Iris pigment epithelial cell (primary cell): ENCODE results near the genes RBBP5, KLHDC8A and CDK18.

DNA sequence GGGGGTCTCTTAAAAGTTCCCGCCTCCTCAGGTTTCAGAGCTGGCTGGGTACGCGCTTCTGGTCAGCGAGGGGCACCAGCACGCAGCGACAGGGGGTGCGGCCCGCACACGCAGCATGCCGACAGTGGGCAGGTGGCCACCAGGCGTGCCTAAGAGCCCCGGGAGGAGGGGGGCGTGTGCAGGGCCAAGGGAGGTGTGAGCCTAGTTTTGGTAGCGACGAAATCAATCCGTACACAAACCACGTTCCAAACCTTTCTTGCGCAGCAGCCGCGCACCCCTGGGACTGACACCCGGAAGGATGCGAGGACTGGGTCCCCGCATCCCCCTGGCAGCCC is 657 bp downstream of the ETNK2 start:
- RRBS, result no CpG with 5 or more reads among the region's 23 CpGs

GRCh38 chr1:204256485-204256760 is 42.6 kb upstream of the GOLT1A start:
- RRBS, result no CpG with 5 or more reads among the region's 4 CpGs

GRCh38 chr1:204269855-204270463 is 56.2 kb upstream of the GOLT1A start:
- RRBS, result no CpG with 5 or more reads among the region's 2 CpGs

DNA sequence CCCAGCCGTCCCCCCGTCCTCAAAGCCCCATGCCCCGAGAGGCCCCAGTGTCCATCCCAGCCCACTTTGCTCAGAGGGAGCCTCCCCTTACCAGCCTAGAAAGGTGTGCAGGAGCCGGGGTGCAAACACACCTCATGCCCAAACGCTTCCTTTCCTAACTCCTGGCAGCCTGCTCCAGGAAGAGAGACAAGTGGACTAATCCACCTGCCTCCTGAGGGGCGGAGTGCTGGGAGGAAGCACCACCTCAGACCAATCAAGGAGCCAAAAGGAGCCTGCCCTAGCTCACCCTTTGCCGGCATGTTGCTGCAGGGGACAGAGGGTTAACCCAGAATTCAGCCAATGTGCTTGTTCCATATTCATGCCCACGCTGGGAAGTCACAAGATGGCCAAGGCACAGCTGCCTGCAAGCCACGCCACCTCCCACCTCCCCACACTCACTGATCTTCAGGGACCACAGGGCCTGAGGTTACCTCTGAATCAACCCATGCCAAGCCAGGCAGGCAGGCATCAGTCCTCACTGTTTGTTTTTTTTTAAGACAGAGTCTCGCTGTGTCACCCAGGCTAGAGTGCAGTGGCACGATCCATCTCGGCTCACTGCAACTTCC is 27.8 kb downstream of the PLEKHA6 start:
- RRBS, result no CpG with 5 or more reads among the region's 12 CpGs

- RRBS, result no CpG with 5 or more reads among the region's 3 CpGs
Measured at GRCh38 chr1:204361008-204361685, 1.4 kb upstream of the PLEKHA6 start.

DNA sequence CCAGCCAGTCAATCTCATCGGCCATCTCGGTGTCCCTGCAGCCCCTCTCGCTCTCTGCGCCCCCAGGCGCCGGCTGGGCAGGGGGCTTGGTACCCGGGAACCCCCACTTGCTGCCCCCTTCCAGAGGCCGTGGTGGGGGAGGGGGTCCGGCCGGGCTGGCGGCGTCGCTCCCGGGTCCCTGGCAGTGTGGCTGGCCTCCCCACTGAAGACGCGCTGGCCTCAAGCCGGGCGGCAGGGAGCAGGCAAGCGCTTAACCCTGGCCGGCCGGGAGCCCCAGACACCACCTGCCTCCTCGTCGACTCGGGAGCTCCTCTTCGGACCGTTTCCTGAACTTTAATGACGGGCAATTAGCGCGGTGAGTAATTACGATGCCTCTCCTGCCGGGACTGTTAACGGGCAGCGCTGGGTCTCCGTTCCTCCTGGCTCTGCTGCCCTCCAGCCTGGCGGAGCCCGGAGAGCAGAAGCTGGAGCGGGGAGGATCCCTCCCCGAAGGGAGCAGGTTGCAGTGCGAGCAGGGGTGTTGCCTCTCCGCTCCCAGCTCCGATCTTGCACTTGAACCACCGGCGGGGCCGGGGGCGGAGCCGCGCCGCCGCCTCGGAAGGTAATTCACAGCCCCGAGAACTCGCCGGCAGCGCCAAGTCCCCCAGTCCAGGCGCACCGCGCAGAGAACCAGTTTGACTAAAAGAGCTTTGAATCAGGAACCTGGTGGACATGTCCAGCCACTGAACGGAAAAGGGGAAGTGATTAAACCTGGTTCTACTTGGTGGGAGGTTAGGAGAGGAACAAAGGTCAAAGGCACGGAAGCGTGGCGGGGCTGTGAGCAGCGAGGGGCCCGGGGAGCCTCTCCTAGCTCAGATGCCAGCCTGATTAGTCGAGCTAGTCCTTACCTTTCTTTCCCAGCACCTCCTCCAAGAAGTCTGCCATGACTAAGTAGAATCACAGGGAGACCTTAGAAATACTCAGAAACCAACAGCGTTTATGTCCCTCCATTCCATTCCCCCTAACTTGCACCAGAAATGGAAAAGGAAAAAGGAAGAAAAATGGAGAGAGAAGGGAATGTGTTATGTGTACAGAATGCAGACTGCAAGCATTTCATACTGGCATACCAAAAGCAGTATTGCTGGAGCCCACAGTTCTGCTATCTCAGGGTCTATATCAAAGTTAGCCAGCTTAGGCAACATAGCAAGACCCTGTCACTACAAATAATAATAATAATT is 18.3 kb upstream of the PLEKHA6 start:
- RRBS, result 7% methylated on average over 30 of the region's 65 CpGs

DNA sequence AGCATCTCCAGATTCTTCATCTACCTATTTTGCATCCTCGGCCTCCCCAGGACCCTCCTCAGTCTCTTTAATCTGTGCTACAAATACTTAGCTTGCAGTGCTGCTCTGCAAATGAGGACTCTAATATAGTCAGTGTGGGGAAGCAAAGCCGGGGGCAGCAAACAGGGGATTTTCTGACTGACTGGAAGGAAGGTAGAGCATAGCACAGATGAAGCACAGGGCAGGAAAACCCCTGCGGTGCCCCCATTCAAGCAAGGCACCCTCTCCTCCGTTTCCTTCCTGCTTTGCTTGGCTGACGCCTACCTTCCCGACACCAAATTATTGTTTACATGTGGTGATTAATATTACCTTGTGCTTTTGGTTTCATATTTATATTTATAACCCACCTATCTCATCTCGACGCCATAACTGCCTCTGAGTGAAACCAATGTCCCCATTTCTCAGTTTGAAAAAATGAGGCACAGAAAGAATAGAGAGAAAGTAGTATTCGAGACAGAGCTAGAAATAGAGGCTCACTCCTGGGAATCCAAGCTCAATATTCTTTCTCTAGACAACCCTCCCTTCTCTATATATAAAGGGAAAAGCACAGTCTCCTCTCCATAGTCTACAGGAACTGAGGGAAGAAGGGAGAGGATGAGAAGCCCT is 41.4 kb downstream of the PIK3C2B start:
- RRBS, result no CpG with 5 or more reads among the region's 9 CpGs

DNA sequence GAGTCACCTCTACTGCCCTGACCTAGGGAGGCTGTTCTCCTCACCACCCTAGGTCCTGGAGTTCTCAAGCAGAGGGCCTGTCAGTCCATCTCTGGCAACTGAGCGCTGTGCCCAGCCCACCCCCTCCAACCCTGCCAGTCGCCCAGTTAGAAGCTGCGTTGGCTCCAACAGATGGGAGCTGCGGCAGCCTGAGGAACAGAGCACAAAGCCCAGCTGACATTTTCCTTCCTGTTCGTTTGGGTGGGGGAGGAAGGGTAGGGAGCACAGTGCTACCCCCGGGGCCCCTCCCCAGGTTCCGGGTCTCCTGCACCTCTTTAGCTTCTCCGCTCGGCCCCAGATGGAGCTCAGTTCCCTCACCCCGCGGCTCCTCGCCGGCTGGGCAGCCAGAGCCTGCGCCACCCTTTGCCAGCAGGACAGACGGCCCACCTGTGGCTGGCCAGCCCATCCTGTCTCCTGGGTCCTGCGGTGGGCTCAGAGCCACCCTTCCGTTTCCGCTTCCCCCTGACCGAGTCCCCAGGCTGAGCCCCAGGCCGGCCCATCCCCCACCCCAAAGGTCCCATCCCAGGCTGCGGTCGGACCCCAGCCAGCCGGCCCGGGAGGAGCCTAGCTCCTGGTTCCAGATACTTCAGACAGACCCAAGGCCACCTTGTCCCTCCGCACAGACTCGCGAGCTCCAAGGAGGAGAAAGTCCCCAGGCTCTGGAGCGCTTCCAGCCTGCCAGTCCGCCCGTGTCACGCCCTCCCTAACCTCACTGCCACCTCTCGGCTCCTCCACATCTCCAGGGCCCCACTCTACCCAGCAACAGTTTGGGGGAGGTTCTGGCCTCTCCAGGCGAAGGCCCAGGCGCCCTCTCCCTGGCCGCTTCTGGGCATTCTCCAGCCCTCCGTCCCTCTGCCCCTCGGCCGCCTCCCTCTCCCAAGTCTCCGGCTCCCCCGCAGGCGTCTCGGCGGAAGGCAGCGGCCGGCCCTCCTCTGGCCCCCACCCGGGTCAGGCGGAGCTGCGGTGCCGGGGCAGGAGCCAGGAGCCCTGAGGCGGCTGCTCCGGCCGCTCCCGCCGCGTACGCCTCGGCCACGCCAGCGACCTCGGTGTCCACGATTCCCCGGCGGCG is 1.0 kb downstream of the LRRN2 start:
- RRBS, result 6% methylated on average over 33 of the region's 64 CpGs

DNA sequence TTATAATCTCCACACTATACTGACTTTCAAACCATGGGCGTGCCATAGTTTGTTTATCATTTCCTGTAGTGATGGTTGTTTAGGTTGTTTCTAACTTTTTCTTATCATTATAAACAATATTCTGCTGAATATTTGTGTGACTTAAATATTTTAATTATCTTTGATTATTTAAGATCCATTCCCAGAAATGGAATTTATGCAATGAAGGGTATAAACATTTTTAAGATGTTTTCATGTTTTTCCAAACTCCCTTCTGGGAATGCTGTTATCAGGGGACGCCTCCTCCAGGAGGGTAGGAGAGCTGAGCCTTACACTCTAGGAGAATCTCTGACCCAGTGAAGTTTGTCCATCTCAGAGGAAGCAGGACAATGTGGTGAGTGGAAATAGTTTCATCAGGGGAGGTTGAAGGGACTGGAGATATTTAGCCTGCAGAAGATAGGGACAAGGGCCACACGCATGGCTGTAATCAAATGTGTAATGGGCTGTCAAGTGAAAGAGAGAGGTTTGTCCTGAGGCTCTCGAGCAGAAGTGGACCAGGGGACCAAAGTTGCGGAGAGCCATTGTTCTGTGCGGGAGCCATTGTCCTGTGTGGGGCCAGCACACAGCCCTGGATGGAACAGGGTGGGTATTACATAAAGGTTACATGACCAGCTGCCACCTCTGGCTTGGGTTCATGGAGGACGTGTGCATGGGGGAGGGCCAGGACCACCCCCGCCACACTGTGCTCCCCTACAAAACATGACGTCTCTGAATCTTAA is 41.5 kb downstream of the NFASC start:
- RRBS, result no CpG with 5 or more reads among the region's 9 CpGs

- RRBS, result no CpG with 5 or more reads among the region's 8 CpGs
Measured at GRCh38 chr1:204879253-204879932, 50.9 kb downstream of the NFASC start.

DNA sequence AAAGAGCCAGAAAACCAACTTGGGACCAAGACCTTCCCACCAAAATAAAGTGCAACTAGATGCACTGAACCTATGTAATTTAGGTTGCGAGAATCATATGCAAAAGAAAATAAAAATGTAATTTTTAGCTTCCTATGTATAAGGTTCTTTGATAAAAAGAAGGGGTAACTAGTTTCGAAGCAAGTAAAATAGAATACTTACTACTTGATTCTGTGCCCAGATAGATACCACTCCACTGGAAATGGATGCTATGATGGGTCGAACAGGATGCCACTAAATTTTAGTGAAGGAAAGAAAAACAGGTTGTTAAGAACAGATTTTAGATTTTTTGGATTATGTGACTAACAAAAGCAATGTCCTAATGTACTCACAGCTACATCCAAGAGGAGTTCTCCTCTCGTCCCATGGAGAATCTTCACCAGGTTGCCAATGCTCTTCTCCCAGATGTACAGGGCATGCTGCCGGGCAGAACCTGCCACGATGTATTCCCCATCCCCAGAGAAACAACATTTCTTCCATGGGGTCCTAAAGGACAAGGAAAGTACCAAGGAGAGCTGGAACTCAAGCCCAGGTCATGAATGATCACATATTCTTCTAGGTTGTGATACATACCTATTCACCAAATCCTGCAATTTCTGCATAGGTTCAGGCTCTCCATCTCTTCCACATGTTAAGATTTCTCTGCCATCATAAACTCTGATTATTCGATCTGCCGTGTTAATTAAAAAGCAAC is 15.4 kb upstream of the TMEM81 start:
- RRBS, result no CpG with 5 or more reads among the region's 8 CpGs

- RRBS, result no CpG with 5 or more reads among the region's 31 CpGs
Measured at GRCh38 chr1:205121276-205122164, at the start of gene RBBP5. TSS of gene RBBP5 (minus strand) at chr1:205121978.

DNA sequence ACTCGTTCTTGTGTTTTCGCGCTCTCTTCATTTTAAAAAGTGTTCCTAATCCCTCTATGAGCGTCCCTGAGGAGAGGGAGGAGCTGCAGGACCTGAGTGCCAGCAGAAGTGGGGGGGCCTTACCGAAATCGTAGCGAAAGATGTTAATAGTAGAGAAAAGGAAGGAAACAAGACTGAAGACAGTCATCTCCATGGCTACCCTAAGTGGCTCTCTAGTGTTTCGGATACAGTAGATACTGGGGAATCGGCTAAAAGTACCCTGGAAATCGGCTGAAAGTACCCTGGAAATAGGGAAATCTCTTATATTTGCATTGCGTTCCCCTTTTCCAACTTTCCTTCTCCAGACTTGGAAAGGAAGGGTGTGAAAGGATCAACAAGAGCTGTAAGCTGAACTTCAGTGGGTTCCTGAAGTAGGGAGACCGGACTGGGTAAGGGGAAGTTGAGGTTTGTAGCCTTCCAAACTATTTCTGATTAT is 423 bp upstream of the DSTYK start:
- RRBS, result no CpG with 5 or more reads among the region's 12 CpGs

- RRBS, result no CpG with 5 or more reads among the region's 12 CpGs
Measured at GRCh38 chr1:205258642-205259569, 31.2 kb downstream of the TMCC2 start.

- RRBS, result no CpG with 5 or more reads among the region's 10 CpGs
Measured at GRCh38 chr1:205270704-205271225, 43.0 kb downstream of the TMCC2 start.

GRCh38 chr1:205300769-205301730 is 20.5 kb downstream of the NUAK2 start:
- RRBS, result no CpG with 5 or more reads among the region's 19 CpGs

GRCh38 chr1:205356404-205357480 is at the start of gene KLHDC8A:
TSS of gene KLHDC8A (minus strand) at chr1:205356922.
- RRBS, result 60% methylated on average over 2 of the region's 26 CpGs

GRCh38 chr1:205441658-205442345 is 14.0 kb downstream of the BLACAT1 start:
- RRBS, result no CpG with 5 or more reads among the region's 10 CpGs

GRCh38 chr1:205444388-205445572 is 11.1 kb downstream of the BLACAT1 start:
- RRBS, result 4% methylated on average over 6 of the region's 26 CpGs

GRCh38 chr1:205504199-205505029 is at the start of gene CDK18:
TSS of gene CDK18 (plus strand) at chr1:205504669.
- RRBS, result 2% methylated on average over 14 of the region's 43 CpGs